Measurements from ENCODE around the genes COX8C, FAM181A, SERPINA10 and SERPINA6.

GRCh38 chr14:93346671-93347257 lies at the start of gene COX8C:
Gene COX8C (plus strand): TSS chr14:93347182.
- RRBS, 2 experiments, result no CpG with 5 or more reads among the region's 13 CpGs

- RRBS, 2 experiments, result no CpG with 5 or more reads among the region's 7 CpGs
Observed at GRCh38 chr14:93693830-93694499, 94.3 kb downstream of the PRIMA1 start.

DNA sequence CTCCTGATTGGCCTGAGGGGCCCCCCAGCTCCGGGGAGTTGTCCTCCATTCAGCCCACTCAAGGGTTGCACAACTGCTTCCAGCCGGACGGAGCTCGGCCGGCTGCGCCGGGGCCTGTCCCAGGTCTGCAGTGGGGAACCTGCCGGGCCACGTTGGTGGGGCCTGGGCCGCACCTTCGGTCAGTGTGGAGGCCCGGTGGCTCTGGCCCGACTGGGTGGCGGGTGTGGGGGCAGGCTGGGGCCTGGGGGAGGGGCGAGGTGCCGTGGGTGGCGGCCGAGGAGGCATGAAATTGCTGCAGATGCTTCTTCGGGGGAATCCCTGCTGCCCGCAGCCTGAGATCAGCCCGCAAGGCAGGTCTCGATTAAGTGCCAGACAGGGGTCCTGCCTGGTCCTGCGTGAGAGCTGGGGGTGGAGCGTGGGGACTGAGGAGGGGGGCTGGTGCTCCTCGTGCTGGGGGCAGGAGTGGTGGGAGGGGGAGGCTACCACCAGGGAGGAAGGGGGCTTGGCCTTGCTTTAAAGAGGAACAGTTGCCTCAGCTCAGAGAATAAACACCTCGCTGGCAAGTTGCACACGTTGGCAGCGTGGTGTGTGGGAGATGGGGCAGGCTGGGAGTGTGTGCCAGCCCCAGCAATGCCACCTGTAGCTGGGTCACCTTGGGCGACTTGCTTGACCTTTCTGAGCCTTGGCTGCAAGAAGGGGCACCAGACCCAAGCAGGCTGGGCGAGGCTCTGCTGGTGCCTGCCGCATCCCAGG lies at the start of gene FAM181A:
Gene FAM181A, plus strand, starts transcription at position 68 of the 753 bp plus-strand sequence.
- RRBS, 2 experiments, result 61 to 66% methylated on average over 7 to 8 of the region's 31 CpGs

DNA sequence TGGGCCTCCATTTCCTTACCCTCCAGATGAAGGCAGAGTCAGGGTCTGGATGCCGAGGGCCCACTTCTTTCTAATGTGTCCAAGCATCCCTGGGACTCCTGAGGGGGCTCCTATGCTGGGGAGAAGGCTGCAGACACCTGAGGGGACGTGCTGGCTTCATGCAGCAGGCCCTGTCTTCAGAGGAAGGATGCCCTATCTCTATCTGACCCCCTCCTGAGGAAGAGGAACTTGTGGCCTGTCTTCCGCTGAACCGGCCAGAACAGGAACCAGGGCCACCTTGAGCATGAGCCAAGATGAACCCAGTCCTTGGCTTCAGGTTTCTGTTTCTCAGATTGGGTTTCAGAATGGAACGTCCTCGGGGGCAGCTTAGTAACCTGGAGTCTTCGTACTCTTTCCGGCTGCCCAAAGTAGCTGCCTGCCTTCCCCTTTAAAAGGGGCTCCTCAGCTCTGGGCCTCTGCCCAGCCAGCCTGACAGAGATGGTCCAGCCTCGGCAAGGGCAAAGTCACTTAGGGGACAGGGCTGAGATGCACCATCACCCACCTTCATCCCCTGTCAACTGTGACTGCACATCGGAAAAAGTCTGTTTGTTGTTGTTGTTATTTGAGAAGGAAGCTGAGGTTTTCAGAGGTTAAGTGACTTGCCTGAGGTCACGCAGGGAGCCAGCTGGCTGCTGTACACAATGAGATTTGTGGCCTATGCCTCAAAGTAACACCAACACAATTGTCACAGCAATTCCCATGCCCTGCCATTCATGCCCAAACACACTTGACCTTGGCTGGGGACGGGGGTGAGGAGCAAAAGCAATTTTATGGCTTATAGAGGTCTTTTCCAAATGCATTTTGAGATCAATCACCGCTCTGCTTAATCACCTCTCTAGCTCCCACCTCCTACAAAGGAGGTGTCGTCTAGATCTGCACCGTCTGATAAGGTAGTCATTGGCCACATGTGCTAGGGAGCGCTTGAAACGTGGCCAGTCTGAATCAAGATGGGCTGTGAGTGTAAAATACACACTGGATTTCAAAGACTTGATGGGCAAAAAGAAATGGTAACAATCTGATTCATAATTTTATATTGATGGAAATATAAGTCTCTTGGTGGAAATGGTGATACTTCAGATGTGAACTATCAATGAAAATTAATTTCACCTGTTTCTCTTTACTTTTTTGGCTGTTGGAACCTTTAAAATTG lies 13.4 kb downstream of the ASB2 start:
- RRBS, 2 experiments, result no CpG with 5 or more reads among the region's 17 CpGs

GRCh38 chr14:93973284-93973983 lies 2.9 kb downstream of the ASB2 start:
- RRBS, 2 experiments, result no CpG with 5 or more reads among the region's 9 CpGs

DNA sequence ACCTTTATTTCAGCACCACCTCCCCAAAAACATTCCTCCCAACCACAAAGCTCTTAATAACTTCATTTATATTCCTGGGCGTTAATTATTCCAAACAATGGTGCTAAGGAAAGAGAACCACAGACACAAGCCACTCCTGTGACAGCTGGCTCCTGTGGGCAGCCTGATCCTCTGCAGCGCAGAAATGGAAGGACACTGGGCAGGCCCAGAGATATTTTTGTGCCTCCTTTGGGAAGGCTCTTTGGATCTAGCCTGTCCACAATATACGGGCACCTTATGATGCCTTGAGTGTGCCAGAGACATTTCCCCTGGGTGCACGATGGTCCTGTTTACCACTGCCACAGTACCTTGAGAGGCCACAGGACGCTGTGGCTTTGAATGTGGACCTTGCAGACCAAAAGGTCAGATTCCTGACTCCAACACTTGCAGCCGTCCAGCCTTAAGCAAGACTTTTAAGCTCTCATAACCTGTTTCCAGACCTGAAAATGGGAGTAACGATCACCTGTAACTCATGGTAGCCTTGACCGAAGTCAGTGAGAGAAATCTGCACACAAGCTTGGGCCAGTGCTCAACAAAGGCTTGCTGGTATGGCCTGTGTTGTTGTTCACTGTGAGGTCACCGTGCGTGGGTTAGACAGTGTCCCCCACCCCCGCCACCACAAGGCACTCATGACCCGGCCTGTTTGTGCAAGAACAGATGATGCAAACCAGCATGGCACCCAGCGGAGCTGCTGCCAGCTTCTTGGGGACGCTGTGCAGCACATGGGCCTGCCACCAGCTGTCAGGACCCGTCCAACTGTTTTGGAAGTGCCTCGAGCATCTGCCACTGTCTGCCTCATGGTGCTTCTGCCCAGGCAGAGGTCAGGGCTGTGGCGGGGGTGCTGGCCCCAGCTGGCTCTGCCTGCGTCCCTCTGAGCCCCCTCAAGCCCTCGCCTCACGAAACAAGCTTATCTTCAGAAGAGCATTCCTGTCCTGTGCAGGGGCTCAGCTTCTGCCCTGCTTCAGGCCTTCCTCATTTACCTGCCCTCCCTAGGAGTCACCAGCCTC lies 1.8 kb downstream of the ASB2 start:
- RRBS, 2 experiments, result no CpG with 5 or more reads among the region's 20 CpGs

DNA sequence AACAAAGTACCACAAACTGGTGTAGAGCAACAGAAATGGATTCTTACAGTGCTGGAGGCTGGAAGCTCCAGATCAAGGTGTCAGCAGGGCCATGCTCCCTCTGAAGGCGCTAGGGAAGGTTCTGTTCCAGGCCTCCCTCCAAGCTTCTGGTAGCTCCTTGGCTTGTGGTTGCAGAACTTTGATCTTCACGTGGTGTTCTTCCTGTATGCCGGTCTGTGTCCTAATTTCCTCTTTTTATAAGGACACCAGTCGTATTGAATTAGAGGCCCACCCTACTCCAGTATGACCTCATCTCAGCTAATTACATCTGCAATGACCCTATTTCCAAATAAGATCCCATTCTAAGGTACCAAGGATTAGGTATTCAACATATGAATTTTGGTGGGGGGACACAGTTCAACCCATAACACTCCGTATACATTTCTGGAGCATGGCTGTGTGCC lies 3.2 kb downstream of the OTUB2 start:
- RRBS, 2 experiments, result no CpG with 5 or more reads among the region's 5 CpGs

DNA sequence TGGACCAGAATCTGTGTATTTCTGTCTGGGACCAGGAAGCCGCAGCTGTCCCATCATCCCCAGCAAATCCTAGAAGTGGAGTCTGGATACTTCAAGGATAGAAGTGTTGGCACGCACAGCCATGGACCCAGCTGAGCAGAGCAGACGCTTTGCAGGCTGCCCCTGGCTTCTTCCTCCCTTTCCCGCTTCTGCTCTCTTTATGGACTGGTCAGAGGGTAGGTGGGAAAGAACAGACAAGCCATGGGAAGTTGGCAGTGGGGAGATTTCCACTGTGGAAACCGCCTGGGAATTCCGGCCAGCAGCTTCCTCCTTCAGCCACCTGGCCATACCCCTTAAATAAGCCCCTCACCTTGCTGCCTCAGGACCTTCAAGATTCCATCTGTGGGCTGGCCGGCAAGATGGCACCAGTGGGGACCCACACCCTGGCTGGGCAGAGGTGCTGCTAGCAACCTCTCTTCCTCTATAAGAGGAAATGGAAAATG lies 20.6 kb downstream of the OTUB2 start:
- RRBS, 2 experiments, result 71 to 77% methylated on average over 1 to 2 of the region's 7 CpGs

GRCh38 chr14:94059210-94059646 lies 21.8 kb downstream of the DDX24 start:
- RRBS, 2 experiments, result no CpG with 5 or more reads among the region's 2 CpGs

- RRBS, 2 experiments, result 25 to 26% methylated on average over 3 of the region's 12 CpGs
Observed at GRCh38 chr14:94175473-94175974, 1.4 kb downstream of the PPP4R4 start.

DNA sequence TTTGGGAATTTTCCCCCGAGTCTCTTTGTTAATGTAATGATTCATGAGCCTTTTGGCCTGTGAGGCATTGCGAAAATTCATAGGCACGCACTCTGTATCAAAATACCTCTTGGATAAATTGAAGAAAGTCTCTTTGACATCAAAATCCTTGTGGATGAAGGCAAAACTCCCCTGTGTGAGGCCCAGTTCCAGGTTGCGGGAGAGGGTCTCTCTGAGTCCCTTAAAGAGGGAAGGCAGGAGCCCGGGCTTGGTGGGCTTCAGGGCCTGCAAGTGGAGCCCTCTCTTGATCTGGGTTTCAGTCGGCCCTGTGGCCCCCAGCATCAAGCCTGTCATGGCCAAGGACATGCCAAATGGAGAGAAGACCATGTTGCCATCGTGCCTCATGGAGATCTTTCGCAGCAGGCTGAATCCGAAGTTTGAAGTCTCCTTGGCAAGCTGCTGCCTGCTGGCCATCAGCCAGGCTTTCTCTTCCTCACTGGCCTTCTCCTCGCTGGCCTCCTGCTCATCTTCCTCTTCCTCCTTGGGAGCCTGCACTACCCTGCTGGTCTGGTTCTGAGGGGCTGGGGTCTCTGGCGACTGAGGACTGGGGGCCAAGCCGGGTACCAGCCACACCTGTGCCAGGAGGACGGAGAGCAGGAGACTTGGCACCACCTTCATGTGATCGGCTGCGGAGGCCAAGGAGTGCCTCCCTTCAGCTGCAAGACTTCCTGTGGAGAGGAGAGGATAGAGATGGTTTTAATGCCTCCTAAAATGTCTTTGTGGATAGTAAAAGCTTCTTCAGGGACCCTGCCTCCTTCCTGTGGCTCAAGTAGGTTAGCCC lies 2.9 kb downstream of the SERPINA10 start:
- RRBS, 2 experiments, result no CpG with 5 or more reads among the region's 15 CpGs

- RRBS, 2 experiments, result no CpG with 5 or more reads among the region's 9 CpGs
Observed at GRCh38 chr14:94292995-94293596, at the start of gene SERPINA10. Gene SERPINA10 (minus strand): TSS chr14:94293268.

- RRBS, 2 experiments, result no CpG with 5 or more reads among the region's 6 CpGs
Observed at GRCh38 chr14:94323099-94323658, at the start of gene SERPINA6. Gene SERPINA6 (minus strand): TSS chr14:94323336.

GRCh38 chr14:94378110-94379087 lies 10.0 kb downstream of the SERPINA1 start:
- RRBS, 2 experiments, result no CpG with 5 or more reads among the region's 18 CpGs

GRCh38 chr14:94379807-94380533 lies 8.4 kb downstream of the SERPINA1 start:
- RRBS, 2 experiments, result no CpG with 5 or more reads among the region's 14 CpGs

GRCh38 chr14:94462973-94463412 lies 10.4 kb upstream of the SERPINA11 start:
- RRBS, 2 experiments, result no CpG with 5 or more reads among the region's 4 CpGs

- RRBS, 2 experiments, result no CpG with 5 or more reads among the region's 2 CpGs
Observed at GRCh38 chr14:94480856-94481117, 4.8 kb upstream of the SERPINA9 start.

- RRBS, 2 experiments, result no CpG with 5 or more reads among the region's 3 CpGs
Observed at GRCh38 chr14:94582410-94582963, 1.3 kb downstream of the SERPINA5 start.

GRCh38 chr14:94613561-94614145 lies 1.5 kb downstream of the SERPINA3 start:
- RRBS, 2 experiments, result no CpG with 5 or more reads among the region's 8 CpGs

- RRBS, 2 experiments, result no CpG with 5 or more reads among the region's 8 CpGs
Observed at GRCh38 chr14:94615671-94616686, 3.8 kb downstream of the SERPINA3 start.